Monocyte (primary cell): ENCODE results near the genes PGR and BIRC2.

GRCh38 chr11:96197458-96197966 is 145.5 kb downstream of the MAML2 start:
- PRO-cap, 2 experiments, result no peak in any of the 2 experiments

- PRO-cap, 2 experiments, result no peak in any of the 2 experiments
Observed at GRCh38 chr11:96220058-96220788, 122.8 kb downstream of the MAML2 start.

- PRO-cap, 2 experiments, result no peak in any of the 2 experiments
Observed at GRCh38 chr11:96242369-96243079, 100.5 kb downstream of the MAML2 start.

DNA sequence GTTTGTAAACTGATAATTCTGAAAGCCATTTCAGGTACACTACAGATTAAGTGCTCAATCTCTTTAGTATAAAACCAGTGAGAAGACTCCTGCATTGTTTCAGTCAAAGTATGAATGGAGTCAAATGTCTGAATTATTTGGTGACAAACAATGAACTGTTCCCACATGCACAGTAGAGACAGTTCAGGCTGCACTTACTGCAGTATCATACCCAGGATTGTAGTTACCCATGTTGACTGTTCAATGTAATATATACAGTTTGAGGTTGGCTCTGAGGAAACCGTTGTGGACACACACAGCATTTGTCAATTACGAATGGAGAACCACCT is 96.5 kb downstream of the MAML2 start:
- PRO-cap, 2 experiments, result no peak in any of the 2 experiments

DNA sequence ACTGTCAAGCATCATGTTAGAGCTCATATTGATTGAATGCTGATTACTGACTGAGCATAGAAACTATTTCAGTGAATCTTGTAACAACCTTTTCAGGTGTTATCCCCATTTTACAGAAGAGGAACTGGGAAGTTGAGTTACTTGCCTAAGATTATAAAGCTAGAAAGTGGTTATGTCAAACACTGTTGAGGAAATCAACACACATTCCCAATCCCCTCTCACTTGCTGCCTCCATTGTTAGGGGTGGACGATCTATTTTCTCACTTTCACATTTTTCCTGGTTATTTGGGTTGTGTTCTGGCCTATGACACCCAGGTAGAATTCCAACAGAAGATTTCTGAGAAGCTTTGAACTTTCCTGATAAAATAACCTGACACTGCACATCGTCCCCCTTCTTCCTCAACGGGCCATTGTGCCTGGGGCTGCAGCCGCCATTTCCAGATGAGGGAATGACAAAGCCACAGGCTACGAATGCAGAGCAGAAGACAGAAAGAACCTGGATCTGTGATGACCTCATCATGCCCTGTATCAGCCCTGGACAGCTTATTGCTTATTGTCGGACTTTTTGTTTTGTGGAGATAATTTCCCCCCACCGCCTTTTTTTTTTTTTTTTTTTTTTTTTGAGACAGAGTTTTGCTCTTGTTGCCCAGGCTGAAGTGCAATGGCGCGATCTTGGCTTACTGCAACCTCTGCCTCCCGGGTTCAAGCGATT is 87.6 kb downstream of the MAML2 start:
- PRO-cap, 2 experiments, result no peak in any of the 2 experiments

- PRO-cap, 2 experiments, result no peak in any of the 2 experiments
Observed at GRCh38 chr11:96337462-96338024, 5.5 kb downstream of the MAML2 start.

- PRO-cap, 2 experiments, result no peak in any of the 2 experiments
Observed at GRCh38 chr11:96506559-96507533, 117.0 kb downstream of the JRKL start.

DNA sequence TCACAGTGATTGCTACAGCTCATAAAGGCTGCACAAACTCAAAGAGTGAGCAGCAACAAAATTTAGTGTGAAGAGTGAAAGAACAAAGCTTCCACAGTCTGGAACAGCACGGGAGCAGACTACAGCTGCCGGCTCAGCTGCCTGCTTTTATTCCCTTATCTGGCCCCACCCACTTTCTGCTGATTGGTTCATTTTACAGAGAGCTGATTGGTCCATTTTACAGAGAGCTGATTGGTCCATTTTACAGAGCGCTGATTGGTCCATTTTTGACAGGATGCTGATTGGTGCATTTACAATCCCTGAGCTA is 836.0 kb upstream of the CNTN5 start:
- PRO-cap, 2 experiments, result no peak in any of the 2 experiments

- PRO-cap, 2 experiments, result no peak in any of the 2 experiments
Observed at GRCh38 chr11:101122910-101123635, 6.5 kb downstream of the PGR start.

DNA sequence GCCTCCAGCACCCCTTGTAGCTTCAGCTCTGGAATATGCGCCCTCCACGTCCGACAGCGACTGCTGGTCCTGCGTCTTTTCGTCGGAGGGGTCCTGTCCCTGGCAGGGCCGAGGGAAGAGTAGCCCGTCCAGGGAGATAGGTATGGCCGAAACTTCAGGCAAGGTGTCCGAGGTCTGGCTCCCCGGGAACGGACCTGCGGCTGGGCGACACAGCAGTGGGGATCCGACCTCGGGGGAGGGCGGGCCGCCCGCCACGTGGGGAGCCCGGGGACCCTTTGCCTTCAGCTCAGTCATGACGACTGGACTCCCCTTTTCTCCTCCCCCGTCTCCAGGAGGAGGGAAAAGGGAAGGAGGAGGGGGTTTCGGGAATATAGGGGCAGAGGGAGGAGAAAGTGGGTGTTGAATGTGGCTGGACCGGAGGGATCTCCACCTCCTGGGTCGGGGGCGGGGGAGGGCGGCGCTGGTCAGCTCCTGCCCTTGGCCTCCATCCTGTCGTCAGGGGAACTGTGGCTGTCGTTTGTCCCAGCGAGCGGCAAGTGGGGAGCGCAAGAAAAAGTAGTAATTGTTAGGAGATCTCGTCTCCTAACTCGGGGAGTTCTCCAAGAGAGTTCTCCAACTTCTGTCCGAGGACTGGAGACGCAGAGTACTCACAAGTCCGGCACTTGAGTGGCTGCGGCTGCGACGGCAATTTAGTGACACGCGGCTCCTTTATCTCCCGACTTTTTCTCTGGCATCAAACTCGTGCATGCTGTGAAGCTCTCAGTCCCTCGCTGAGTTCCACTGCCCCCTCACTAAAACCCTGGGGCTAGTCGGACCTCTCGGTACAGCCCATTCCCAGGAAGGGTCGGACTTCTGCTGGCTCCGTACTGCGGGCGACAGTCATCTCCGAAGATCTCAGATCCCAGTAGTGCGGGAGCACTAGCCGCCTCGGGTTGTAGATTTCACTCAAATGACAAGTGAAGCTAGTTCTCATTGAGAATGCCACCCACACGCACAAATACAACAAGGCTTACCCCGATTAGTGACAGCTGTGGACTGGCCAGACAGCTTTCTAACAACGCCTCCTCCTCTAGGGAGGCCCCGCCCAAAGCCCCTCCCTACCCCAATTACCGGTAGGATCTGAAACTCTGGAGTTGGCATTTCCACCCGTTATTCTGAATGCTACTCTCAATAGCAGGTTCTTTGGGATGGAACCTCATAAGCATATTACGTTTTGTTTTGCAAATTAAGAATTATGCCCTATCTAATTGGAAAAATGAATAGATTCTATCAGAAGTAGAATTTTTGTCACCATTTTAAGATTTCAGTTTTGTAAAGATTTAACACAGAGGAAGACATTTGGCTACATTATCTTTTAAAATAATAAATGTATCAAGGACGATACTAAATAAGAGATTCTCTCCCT is at the start of gene PGR:
Gene PGR (minus strand): TSS at position 1,037 of the 1,405 bp plus-strand sequence.
- PRO-cap, 2 experiments, result no peak in any of the 2 experiments

- PRO-cap, 2 experiments, result peak in 2 of 2 experiments; most common plus-strand start chr11:101915928 (in 1); most common minus-strand start chr11:101915844 (in 1)
Observed at GRCh38 chr11:101915790-101916109, 572 bp downstream of the ANGPTL5 start.

- PRO-cap, 2 experiments, result no peak in any of the 2 experiments
Observed at GRCh38 chr11:102171076-102171732, 61.0 kb downstream of the YAP1 start.

DNA sequence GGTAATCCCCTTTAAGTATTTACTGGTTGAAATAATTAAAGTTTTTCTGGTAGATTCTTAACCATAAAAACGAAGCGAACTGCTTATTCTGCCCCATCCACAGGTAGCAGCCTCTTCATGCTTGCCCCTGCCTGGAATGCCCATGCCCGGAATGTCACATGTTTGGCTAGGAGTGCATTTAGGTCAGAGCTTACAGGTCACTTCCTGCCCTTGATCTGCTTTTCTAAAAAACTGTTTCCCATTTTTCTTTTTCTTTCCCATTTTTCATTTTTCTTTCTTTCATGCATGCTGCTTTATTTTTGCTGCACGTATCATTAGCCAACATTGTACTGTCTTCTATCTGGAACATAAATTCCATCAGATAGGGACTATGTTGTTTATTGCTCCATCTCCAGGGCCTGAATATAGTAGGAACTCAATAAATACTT is 69.2 kb downstream of the YAP1 start:
- PRO-cap, 2 experiments, result no peak in any of the 2 experiments

GRCh38 chr11:102316475-102316972 is 760 bp upstream of the BIRC3 start:
- PRO-cap, 2 experiments, result no peak in any of the 2 experiments

DNA sequence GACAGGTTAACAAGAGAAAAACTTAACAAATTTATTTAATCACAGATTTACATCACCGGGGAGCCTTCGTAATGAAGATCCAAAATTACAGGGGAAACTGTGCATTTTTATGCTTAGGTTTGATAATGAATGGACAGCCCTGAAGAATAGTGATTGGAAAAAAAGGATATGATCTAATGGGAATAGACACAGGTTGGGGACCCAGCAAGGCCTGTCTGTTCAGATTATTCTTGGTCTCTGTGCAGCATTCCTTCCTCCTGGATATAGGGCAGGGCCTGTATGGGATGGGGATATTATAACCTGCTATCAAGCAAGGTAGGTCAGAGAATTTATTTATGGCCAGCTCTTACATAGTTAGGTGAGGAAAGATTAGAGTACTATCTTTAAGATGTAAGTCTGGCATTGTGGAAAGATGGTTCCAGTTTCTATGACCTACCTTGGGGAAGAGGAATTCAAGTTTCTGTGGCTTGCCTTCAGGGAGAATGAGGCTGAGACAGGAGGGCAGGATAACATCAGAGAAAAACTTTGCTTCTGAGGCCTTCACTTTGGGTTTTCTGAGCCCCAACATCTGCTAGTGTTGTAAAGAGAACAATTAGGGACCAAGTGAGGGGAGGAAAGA is 8.5 kb upstream of the BIRC2 start:
- PRO-cap, 2 experiments, result no peak in any of the 2 experiments

- PRO-cap, 2 experiments, result peak in 2 of 2 experiments; most common plus-strand start chr11:102347445 (in 2); most common minus-strand start chr11:102346791 (in 2)
Observed at GRCh38 chr11:102346588-102347521, at the start of gene BIRC2. Gene BIRC2 (plus strand): TSS chr11:102347214.

DNA sequence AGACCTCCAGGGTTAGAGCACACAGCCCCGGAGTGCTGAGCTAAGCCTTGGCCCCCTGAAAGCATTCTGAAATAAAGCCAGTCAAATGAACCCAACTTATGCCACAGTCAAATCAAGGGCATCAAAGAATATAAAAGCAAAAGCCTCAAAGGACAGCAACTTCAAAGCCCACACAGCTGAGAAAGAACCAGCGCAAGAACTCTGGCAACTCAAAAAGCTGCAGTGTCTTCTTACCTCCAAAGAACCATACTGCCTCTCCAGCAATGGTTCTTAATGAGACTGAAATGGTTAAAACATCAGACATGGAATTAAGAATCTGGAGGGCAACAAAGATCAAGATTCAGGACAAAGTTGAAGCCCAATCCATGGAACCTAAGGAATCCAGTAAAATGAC is 39.0 kb downstream of the TMEM123 start:
- PRO-cap, 2 experiments, result no peak in any of the 2 experiments

DNA sequence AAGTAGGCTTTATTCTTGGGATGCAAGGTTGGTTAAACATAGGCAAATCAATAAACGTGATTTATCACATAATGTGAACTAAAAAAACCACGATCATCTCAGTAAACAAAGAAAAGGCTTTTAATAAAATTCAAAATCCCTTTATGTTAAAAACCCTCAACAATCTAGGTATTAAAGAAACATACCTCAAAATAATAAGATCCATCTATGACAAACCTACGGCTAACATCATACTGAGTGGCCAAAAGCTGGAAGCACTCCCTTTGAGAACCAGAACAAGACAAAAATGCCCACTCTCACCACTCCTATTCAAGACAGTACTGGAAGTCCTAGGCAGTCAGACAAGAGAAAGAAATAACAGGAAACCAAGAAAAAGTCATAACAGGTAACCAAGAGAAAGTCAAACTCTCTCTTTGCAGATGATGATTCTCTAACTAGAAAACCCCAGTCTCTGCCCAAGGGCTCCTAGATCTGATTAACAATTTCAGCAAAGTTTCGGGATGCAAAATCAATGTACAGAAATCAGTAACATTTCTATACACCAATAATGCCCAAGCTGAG is 35.7 kb downstream of the TMEM123 start:
- PRO-cap, 2 experiments, result no peak in any of the 2 experiments

- PRO-cap, 2 experiments, result no peak in any of the 2 experiments
Observed at GRCh38 chr11:102451331-102451440, 1.4 kb downstream of the TMEM123 start.

DNA sequence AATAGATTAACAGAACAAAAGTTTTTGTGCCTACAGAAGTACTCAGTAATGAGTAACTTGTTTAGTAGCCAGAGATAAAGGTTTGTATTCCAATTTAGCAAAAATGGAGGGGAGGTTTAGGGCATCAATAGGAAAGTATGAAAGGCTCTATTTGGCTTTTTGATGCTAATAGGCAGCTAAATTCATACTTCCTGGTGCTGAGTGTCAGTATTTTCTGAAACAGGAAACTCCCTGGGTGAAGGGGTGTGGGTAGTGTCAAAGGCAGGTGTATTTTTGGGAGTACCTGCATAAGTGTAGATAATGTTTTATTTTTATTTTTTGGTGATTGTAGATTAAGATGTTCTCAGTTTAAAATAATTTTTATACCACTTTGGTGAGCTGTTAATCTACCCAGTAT is 29.3 kb upstream of the MMP7 start:
- PRO-cap, 2 experiments, result no peak in any of the 2 experiments